ENCODE results near the gene SAMD5.

DNA sequence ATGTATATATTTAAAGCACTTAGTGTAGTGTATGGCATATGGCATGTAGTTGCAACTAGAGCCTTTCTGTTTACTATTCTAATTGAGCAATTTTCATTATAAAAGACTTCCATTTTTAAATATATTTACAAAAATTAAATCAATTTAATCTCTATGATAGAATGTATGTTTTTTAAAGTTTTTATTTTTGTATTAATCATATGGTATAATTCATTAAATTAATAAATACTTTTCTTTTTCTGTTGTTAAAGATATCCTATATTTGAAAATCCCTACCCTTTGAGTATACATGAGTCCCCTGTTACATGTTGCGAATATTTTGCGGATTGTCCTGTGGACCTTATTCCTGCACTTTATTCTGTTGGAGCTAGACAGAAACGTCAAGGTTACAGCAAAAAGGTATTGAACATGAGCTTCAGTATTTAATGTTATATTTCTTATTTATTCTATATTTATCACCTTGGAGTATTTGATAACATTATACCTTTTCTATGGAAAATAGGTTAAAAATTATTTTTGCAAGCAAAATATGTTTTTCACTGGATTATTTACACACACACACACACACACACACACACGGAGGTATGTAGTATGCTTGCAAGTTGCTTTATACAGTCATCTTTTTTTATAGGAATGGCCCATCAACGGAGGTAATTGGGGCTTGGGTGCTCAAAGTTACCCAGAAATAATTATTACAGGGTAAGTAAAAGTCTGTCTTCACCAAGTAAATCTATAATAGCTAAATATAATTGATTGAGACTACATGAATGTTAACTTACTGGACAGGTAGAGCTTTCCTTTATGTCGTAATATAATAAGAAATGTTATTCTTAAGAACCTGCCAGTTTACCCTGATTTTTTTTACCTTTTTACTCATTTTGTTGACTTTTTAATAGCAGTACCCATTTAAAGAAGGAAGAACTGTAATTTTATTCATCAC lies 109.7 kb downstream of the STXBP5 start:
- PRO-cap, result no peak

GRCh38 chr6:147341430-147342516 lies 137.6 kb downstream of the STXBP5 start:
- PRO-cap, result no peak

DNA sequence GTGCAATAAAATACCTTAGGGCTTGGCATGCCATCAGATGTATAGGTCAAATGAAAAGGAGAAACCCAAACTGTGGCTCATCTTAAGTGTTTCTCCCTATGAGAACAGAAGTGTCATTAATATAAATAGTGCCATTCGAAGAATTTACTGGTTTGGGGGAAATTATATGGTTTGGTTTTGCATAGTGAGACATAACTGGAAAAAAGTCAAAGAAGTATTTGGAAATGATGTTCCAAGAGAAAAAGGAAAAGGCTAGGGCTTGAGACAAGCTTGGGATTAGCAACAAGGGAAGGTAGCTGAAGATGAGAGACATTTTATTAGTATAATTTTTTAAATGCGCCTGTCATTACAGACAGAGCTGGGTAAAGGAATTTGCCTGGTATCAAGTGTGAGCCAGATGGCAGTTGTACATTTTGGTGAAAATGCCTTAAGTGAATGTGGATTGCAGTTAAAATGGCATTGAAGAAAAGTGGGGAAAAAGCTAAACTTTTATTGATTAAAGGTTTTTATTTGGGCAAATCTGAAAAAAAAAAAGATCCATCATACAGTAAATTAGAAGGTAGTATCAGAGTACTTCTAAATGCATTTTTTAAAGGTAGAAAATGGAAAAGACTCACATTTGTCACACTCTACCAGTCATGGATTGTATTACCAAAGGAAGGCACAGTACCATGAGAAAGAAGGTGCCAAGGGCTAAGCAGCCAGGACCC lies 150.6 kb upstream of the SAMD5 start:
- PRO-cap, result no peak

GRCh38 chr6:147363279-147363859 lies 145.1 kb upstream of the SAMD5 start:
- PRO-cap, result no peak

DNA sequence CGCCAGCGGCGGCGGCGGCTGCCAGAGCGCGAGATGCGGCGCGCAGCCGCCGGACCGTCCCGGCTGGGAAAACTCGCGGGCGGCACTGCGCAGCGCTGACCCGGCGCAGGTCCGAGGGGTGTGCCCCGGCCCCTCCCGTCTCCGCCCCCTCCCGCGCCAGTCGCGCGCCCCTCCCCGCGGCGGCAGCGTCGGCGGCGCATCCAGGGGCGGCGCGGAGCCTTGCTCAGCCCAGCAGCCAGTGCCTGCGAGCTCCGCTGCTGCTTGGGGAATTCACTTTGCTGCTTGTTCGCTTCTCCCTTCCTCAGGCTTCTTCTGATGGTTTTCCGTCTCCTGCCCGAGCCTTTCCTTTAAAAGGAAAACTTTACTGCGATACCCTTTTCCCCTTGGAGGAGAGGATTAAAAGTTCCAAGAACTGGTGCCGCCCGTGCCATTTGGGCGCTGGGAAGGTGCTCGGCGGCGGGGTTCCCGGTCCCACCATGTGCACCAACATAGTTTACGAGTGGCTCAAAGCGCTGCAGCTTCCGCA lies at the start of gene SAMD5:
SAMD5 (plus strand) TSS at position 238 of the 526 bp plus-strand sequence.
- PRO-cap, result bidirectional peak, plus-strand start at position 185 of the sequence, minus-strand start at position 87 of the sequence

- PRO-cap, result no peak
These were observed 6.4 kb downstream of the SAMD5 start for GRCh38 chr6:147514925-147515264.

- PRO-cap, result no peak
These were observed 110.5 kb downstream of the SAMD5 start for GRCh38 chr6:147618930-147619387.

DNA sequence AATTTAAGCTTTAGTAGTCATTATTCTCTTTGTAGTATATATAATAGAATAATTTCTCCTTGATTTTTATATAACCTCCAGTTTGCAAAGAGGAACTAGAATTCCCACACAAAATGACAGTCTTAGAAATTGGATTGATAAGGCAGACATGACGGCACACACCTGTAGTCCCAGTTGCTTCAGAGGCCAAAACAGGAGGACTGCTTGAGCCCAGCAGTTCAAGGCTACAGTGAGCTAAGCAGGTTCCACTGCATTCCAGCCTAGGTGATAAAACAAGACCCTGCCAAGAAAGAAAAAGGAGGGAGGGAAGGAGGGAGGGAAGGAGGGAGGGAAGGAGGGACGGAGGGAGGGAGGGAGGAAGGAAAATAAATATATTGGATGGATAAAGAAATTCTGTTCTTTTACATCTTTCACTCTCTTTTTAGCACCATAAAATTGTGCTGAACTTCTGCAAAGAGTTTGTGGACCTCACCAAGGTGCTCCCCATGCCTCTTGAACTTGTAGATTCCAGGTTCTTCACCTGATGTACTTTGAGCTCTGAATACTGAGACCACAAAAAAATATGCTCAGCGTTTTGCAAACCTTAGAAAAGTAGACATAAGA lies 77.5 kb upstream of the SASH1 start:
- PRO-cap, result no peak

GRCh38 chr6:148439906-148440578 lies 97.4 kb downstream of the SASH1 start:
- PRO-cap, result no peak

DNA sequence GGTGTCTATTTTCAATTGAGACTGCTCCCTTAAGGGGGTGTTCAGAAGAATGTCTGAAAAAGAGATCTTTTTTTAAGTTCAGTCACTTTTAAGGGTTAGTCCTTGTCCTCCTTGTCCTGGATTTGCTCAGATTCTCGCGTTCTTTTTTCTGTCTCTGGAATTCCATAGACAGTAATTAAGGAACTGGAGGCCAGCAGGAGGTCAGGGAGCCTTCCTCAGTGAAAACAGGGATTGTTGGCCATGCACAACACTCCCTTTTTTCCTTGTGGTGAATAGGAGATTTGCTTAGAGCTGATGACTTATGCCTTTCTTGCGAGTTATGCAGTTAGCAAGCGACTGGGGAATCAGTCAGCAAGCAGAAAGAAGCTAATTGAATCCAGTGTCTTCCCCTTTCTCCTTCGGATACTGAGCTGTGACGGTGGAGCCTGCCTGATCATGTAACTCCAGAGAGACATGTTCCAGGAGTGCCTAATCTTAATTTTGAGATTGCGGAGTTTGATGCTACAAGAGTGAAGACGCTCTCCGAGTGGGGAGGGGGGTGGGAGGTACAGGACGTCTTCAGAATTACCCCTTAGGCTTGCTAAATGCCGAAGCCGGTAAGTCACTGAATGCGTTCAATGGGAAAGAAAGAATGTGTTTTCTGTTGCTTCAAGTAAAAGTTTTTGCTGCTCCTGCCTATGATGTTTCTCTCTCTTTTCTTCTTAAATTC lies 165.8 kb downstream of the SASH1 start:
- PRO-cap, result unidirectional peak, plus-strand start at position 218 of the sequence; bidirectional peak, plus-strand start at position 494 of the sequence, minus-strand start at position 407 of the sequence

- PRO-cap, result no peak
These were observed 142.8 kb upstream of the UST start for GRCh38 chr6:148603994-148604400.

DNA sequence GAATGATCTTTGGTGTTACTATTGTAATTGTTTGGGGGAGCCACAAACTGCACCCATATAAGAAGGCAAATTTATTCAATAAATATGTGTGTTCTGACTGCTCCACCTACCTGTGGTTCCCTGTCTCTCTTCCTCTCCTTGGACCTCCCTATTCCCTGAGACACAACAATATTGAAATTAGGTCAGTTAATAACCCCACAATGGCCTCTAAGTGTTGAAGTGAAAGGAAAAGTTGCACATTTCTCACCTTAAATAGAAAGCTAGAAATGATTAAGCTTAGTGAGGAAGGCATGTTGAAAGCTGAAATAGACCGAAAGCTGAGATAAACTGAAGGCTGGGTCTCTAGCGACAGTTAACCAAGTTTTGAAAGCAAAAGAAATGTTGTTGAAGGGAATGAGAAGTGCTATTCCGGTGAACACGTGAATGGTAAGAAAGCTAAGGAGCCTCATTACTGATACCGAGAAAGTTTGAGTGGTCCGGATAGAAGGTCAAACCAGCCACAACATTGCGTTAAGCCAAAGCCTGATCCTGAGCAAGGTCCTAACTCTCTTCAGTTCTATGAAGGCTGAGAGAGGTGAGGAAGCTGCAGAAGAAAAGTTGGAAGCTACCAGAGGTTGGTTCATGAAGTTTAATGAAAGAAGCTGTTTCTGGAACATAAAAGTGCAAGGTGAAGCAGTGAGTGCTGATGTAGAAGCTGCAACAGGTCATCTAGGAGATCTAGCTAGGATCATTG lies 34.2 kb downstream of the UST start:
- PRO-cap, result no peak

DNA sequence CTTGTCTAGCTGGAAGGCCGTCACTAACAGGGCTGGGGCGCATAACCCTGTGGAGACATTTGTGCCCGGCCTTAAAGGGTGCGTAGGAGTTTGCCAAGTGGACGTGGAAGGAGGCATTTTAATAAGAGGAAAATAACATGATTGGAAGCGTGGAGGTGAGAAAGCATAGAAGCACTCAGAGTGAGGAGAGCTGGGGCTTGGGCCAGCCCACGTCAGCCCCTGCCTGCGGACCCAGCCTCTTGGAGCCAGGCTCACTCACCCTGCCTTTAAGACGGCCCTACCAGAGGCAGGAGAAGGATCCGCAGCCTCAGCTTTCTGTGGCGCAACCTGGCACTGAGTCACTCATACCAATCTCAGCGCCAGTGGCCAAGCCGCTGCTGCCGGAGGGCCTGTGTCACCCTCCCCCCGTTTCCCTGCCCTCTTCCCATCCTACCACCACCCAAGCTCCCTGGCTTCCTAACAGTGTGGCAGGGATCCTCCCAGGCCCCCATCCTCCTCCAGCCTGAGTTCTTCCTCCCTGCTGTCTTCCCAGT lies 285.1 kb downstream of the UST start:
- PRO-cap, result no peak

DNA sequence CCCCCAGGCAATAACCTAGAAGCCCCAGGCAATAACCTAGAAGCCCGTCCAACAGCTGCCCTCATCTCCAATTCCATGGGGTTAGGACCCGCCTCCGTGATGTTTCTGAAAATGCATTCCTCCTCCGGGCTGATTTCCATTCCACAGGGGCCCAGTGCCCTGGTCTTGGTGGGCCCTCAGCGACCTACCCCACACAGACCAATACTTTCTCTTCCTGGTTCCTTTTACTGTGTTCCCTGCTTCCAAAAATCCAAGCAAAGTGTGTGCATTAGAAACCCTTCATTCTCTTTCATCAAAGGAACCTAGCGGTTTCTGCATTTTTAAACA lies 257.8 kb upstream of the TAB2 start:
- PRO-cap, result unidirectional peak, minus-strand start at position 60 of the sequence

DNA sequence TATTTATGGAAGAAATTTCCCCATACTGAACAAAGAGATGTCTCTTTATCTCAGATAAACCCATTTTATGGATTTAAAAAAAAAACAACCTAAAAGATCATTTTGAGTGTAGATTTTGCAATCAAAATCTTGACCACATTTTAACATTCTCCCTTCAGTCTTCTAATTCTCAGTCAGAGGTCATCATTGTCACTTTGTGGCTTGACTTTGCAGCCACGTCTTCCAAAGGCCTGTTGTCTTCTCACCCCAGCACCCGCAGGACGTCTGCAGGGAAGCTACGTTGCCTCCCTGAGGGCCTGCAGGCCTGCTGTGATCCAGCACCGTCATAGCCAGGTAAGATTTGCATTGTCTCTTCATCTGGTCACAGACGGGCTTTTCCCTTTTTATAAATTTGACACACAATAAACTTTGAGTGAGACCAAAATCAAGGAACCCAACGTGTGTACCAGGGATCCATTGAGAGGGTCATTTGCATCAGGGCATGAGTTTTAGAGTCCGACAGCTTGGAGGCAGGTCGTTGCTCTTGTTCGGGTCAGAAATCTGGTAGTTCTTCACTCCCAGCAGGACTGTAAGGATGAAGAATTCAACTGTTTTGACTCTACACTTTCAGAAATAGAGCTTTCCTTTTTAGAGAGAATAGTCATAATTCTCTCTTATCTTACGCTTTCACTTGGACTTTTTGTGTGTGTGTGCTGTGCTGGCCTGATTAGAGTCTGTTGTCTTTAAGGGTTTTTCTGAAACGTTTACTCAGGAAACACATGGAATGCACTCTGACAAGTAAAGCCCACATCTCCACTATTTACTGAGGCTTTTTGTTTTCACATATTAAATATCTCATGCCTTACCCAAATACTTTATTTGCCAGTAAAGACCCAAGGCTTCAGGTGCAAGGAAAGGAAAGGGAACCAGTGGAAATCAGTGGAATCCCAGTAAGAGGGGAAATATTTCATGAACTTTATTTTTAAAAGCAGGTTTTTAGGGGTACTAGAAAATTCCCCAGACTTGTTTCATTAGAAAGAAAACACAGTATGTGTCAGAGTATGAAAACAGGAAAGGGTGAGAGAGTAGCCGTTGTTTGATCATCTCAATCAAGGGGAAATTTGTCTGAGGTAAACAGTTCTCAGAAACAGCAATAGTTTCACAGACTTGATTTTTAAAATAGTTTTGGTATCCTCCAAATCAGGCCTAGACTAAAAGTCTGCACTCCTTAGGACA lies 177.1 kb upstream of the TAB2 start:
- PRO-cap, result no peak

DNA sequence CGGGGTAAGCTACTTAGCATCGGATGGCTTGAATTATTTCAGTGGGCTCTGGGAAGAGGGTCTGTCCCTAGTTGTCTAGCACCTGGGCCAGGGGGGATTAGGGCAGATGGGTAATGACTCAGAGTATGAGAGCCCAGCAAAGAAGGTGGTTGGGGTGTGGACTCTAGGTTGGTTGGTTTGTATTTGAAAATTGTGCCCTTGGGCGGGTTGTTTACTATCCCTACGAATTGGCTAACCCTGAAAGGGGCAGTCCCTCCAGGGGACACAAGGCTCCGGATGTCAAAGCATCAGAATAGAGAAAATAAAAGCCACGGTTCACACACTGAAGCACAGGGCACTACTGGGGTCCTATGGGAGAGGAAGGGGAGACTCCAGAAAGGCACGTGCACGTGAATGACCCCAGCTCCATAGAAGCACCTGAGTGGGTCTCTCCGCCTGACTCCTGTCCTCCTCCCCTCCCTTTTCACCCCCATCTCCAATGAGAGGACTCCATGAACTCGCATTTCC lies 148.4 kb upstream of the TAB2 start:
- PRO-cap, result no peak

DNA sequence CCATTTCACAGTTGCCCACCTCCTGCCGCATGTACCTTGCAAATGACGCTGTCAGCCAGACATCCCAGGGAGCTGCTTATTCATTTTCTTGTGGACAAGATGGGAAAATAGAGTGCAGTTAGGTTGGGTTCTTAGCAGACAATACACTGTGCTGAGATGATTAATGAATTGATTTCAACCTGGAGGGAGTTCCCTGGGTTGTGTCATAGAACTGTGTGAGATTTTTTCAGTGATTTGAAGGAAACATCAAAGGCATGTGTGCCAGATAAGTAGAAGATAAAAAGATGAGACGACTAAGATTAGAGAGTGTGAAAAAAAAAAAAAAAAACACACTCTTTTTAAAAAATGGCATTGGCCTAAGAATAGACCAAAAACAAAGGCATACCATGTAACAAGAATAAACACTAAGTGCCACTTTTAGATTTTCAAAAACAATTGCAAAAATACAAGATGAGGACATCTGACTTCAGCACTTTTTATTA lies 82.9 kb upstream of the TAB2 start:
- PRO-cap, result no peak

DNA sequence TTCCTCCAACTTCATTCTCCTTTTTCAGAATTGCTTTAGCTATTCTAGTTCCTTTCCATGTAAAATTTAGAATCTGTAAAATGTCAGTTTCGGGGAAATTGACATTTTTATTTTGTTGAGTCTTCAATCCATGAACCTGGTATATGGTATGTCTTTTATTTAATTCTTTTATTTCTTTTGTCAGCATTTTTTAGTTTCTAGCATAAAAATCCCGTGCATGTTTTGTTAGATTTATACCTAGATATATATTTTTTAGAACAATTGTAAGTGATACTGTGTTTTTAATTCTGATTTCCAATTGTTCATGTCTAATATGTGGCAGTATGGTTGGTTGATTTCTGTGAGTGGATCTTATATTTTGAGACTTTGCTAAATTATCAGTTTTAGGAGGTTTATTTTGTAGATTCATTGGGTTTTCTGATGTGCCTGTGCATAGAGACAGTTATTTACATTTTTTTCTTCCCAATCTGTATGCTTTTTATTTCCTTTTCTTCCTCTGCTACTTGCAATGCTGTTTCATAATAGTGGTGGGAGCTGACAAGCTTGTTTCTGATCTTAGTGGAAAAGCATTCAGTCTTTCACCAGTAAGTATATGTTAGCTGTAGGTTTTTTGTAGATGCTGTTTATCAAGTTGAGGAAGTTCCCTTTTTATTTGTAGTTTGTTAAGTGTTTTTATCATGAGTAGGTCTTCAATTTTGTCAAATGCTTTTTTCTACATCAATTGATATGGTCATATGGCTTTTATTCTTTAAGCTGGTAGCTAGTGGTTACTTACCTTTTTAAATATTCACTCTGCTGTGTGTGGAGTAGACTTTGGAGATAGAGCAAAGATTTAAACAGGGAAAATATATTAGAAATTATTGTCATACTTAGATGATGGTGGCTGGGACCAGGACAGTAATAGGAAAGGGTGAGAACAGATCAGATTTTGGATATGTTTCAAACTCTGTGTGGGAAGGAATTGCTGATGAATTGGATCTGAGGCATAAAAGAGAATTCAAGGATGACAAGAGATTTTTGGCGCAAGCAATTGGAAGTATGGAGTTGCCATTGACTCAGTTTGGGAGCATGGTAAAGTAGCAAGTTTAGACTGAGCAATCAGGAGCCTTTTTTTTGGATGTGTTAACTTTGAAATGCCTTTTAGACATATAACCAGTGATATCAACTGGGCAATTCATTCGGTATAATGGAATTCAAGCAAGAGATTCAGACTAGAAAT lies 14.0 kb downstream of the TAB2 start:
- PRO-cap, result no peak

DNA sequence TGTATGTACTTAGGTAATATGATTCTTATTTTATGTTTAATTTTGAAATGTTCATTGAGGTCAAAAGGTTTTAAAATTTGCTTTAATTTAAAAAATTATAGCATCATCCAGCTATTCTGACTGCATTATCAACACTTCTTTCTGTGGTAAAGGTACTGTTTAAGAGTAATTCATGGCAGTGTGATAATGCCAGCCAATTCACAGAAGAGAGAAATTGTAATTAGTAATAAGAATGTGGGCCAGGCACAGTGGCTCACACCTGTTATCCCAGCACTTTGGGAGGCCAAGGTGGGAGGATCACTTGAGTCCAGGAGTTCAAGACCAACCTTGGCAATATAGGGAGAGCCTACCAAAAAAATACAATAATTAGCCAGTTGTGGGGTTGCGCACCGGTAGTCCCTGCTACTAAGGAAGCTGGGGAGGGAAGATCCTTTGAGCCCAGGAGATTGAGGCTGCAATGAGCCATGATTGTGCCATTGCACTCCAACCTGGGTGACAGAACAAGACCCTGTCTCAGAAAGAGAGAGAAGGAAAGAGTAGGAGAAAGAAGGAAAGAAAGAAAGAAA lies 30.4 kb downstream of the TAB2 start:
- PRO-cap, result no peak

DNA sequence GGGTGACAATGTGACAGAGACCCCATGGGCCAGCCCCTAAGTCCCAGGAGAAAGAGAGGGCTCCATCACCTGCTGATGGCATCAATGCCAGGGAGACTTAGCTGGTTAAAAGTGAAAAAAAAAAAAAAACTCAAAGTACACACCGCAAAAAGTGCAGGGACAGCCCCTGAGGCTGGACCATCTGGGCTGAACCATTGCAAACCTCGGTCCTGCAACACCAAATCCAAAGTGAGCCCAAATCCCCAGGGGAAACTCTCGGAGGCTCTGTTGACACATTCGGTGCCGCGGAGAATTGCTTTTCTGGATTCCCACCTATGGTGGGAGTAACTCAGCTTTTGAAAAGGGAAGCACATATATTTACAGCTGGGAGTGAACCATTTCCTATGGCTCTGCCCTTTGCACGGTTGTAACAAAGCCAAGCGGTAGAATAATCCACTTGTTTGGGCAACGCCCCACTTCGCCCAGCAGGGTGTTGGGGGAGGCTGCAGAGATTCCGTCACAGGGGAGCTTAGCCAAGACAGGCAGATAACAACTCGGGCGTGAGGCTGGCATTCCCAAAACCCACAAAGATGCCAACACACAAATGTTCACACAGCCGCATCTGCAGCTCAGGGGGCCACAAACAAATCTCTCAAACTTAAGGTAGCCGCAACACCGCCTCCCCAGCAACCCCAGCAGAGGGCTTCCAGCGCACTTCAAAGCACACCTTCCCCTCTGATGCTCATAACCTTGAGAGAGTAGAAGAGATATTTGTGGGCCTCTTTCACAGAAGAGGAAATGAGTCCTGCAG lies 11.6 kb downstream of the ZC3H12D start:
- PRO-cap, result no peak